Parietal lobe (tissue), 2 donors: ENCODE measurements around the genes OR6K6, OR10J1, APCS, PIGM, KCNJ10, IGSF8 and ATP1A2.

GRCh38 chr1:157965839-157966433 lies 27.5 kb upstream of the KIRREL1 start:
- RAMPAGE, long total RNA, result no peak

- RAMPAGE, long total RNA, result no peak
Observed at GRCh38 chr1:158002056-158002477, 8.6 kb downstream of the KIRREL1 start.

GRCh38 chr1:158754462-158755019 lies at the start of gene OR6K6:
OR6K6 (plus strand) TSS chr1:158754720.
- RAMPAGE, long total RNA, result no peak

GRCh38 chr1:158932180-158932634 lies 855 bp downstream of the PYHIN1 start:
- RAMPAGE, long total RNA, result no peak

GRCh38 chr1:159439323-159439968 lies at the start of gene OR10J1:
OR10J1 (plus strand) TSS chr1:159439722.
- RAMPAGE, long total RNA, result no peak

GRCh38 chr1:159587311-159587991 lies at the start of gene APCS:
APCS (plus strand) TSS chr1:159587826.
- RAMPAGE, long total RNA, result no peak

GRCh38 chr1:159595347-159595698 lies 7.7 kb downstream of the APCS start:
- RAMPAGE, long total RNA, result no peak

DNA sequence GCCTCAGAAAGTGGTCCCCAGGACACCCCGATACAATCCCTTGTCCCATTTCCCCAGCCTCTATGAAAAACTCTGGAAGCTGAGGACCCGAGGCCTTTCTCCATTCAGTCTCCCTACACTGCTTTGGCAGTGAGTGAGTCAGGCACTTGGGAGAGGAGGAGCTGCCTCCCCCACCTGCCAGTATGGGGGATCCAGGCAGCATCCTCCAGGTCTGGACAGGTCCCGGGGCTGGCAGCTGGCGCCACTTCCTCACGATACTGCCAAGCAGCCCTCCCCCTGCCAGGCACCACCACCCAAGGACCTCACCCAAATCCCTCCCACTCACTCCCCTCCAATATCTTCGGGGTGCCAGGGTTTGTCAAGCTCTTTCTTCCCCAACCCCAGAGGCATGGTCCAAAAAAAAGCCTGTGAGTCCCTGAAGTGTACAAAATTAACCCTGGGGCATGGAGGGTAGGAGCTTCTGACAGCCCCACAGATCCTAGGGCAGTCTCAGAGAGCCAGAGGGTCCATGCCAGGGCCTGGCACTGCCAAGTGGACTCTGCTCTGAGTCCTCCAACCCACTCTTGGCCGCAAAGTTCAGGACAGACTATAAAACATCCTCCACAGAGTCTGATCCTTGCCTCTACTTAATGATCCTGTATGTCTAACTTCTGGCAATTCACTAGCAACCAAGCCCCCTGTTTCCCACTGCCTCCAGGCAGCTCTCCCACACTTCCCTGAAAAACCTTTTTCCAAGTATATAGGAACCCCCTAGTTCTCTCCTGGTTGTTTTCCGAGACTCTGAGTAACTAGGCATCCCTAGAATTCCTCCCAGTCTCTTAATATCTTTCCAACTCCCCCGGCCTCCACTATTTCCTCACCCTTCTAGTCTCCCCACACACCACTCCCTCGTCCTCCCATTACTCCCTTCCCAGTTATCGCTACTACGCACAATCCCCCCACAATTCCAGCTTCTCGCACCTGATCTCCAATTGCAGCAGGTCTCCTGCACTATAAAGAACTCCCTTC lies 931 bp downstream of the IGSF9 start:
- RAMPAGE, long total RNA, result no peak

DNA sequence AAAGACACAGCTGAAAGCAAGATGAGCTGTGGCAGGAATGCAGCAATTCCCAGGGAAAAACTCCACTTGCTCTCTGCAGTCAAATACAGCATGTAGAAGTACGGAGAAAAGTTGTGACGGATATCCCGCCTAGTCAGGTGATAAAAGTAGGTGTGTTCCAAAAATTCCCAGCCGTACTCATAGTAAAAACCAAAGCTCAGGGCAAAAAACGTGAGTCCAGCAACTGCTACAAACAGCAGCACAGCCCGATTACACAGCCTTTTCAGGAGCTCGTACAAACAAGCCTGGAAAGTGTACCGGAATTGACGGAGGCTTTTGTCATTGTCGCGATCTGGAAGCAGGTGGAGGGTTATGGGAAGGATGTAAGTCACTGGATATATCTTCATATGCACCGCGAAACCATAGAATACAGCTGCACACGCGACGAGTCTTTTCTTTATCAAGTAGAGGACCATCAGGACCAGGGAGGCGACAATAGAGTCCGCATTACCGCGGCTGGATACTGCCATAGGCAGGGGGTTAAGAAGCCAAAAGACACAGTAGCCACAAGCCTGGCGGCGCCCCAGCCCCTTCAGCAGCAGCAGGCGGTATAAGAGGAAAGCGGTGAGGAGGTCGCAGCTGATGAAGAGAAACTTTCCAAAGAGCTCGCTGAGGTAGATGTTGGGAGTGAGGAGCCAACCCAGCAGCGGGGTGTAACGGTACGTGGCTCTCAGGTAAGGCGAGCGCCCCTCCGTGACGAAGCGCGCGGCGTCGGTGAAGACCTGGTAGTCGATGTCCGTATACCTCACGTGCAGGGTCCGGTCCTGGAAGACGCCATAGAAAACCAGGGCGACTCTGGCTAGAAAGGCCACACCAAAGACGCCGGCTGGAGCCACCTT lies 731 bp downstream of the PIGM start:
- RAMPAGE, long total RNA, result no peak

GRCh38 chr1:160031698-160032518 lies at the start of gene PIGM:
PIGM (minus strand) TSS chr1:160031990.
- RAMPAGE, long total RNA, result no peak

- RAMPAGE, long total RNA, result no peak
Observed at GRCh38 chr1:160069980-160070768, at the start of gene KCNJ10. KCNJ10 (minus strand) TSS chr1:160070160.

DNA sequence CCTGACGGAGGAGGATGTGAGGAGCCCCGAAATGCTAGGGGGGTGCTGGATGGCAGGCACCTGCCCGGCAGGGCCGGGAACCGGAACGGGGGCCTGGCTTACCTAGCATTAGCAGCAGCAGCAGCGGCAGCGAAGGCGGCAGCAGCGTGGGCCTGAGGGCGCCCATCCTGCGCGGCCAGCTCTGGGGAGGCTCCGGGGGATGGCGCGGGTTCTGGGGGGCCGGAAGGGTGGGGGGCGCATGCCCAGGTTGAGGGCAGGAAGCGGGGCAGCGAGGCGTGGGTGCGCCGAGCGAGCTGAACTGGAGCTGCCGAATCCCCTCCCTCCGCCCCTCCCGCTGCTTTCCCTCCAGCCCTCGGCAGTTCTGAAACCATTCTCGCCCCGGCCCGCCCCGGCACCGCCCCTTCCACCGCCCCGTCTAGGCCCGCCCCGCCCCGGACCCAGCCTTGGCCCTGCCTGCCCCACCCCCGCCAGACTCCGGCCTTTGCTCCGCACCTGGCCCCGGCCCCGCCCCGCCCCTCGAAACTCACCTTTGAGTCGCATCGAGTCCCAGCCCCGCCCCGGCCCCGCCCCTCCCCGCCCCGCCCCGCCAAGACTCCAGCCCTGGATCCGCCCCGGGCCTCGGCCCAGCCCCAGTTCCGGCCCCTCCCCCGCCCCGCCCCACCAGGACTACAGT lies at the start of gene IGSF8:
TSS of gene IGSF8 (minus strand) at position 313 of the 673 bp plus-strand sequence.
- RAMPAGE, long total RNA, result no peak

- RAMPAGE, long total RNA, result start-site peak on the plus strand at chr1:160115758-160115792, 303 and 212 reads in 2 replicates
Observed at GRCh38 chr1:160115468-160115967, at the start of gene ATP1A2. ATP1A2 (plus strand) TSS chr1:160115759.

GRCh38 chr1:160142612-160143115 lies 8.7 kb upstream of the ATP1A4 start:
- RAMPAGE, long total RNA, result no peak

GRCh38 chr1:160191689-160192159 lies 1.3 kb downstream of the CASQ1 start:
- RAMPAGE, long total RNA, result no peak

GRCh38 chr1:160239946-160240418 lies 22.4 kb downstream of the DCAF8 start:
- RAMPAGE, long total RNA, result no peak

- RAMPAGE, long total RNA, result no peak
Observed at GRCh38 chr1:160432217-160432984, 32.0 kb downstream of the VANGL2 start.

- RAMPAGE, long total RNA, result no peak
Observed at GRCh38 chr1:160629111-160629699, 17.6 kb downstream of the SLAMF1 start.

DNA sequence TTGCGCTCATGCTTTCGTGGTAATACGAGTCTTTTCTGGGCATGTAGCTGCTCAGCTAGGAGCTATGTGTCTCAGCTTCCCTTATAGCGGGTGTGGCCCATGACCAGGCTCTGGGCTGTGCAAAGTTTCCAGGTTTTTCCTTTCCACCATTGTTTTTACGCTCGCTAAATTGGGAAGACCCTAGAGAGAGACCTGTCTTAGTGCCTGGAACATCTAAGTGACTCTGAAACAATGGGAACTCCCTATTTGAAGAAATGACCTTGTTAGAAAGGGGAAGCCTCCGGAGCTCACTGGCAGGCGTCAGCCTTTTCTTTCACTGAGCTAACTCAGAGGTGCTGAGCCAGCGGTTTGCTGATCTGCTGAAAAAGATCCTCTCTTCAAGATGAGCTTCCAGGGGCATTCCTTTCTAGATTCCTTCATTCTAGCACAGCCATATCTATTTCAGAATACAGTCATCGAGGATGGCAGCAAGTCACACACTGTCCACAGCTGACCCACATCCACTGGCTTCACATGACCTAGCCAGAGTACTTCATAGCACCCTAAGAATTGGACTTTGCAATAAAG lies 17.1 kb downstream of the SLAMF1 start:
- RAMPAGE, long total RNA, result no peak

GRCh38 chr1:160767629-160768301 lies 28.2 kb upstream of the LY9 start:
- RAMPAGE, long total RNA, result no peak